Bronchial lymph node (tissue), 1 donor: ENCODE data around the gene HORMAD2.

GRCh38 chr22:28773685-28773949 lies 1.1 kb downstream of the CCDC117 start:
- PRO-cap, result no peak

- PRO-cap, result no peak
Measured at GRCh38 chr22:28792527-28793189, 20.2 kb downstream of the CCDC117 start.

DNA sequence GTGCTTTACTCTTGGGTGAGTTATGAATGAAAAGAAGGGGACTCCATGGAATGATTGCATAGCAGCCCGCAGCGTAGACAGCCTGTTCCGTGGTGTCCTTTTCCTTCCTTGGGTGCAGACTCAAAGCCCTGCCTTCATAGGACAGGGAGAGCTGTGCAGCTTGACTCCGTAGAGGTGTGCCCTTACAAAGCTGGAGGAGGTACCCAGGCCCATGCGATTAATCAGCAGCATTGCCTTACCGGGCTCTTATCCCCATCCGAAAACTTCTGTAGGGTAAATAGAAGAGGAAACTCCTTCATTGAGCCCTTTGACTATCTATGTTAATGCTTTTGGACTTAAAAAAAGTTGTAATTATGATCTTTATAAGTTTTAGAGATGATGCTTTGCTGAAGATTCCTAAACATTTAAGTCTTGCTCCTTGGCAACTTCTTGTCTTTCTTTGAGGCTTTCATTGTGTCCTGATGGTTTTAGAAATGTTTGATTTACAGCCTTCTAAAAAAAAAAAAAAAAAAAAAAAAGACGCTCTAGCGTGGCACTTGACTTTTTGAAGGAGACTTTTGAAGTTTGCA lies 1.8 kb downstream of the ZNRF3 start:
- PRO-cap, result no peak

DNA sequence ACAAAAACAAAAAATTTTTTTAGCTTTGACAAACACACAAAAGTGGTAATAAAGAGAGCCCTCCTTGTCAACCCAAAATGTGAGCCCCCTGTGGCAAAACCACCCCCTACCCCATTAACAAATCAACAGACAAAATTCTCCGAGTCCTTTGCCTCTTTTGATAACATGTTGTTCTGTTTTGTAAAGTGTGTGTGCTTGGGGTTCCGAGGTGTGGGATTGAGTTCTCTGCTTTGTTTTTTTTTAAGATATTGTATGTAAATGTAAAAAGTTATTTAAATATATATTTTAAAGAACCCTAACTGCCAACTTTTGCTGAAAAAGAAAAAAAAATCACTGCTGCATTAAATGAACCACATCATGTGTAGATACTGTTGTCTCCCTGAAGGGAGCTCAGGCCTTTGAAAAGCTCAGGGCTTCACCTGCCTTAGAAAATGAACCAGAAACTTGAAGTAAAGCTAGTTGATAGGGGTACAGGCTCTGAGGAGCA lies 7.9 kb downstream of the C22orf31 start:
- PRO-cap, result no peak

DNA sequence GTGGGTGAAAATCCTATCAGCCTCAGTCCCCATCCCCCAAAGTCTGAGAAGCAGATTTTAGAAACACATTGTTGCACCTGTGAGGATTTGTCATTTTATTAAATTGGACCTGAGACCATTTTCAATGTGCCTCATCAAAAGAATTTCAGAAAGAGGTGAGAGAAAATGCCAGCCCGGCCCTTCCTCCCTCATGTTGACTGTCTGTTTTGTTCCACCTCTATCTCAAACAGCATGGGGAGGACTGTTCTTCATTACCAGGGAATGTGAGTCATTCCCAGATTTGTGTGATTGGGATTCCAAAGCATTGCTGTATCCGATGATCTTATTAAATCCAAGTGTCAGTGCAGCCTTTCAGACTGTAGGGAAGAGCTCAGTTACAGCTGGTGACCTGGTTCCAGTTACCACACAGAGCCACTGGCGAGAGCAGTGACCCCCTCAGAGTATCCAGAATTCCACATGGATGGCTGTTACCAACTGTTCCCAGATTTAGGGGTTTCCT lies 20.7 kb downstream of the KREMEN1 start:
- PRO-cap, result no peak

- PRO-cap, result no peak
Measured at GRCh38 chr22:29117771-29118321, 45.0 kb downstream of the KREMEN1 start.

- PRO-cap, result no peak
Measured at GRCh38 chr22:29141934-29142778, 63.5 kb upstream of the EMID1 start.

GRCh38 chr22:29151912-29152724 lies 53.6 kb upstream of the EMID1 start:
- PRO-cap, result unidirectional peak, plus-strand start at chr22:29152205; unidirectional peak, plus-strand start at chr22:29152522; bidirectional peak, plus-strand start at chr22:29152553, minus-strand start at chr22:29152557

GRCh38 chr22:29313995-29314557 lies 1.4 kb downstream of the RASL10A start:
- PRO-cap, result no peak

DNA sequence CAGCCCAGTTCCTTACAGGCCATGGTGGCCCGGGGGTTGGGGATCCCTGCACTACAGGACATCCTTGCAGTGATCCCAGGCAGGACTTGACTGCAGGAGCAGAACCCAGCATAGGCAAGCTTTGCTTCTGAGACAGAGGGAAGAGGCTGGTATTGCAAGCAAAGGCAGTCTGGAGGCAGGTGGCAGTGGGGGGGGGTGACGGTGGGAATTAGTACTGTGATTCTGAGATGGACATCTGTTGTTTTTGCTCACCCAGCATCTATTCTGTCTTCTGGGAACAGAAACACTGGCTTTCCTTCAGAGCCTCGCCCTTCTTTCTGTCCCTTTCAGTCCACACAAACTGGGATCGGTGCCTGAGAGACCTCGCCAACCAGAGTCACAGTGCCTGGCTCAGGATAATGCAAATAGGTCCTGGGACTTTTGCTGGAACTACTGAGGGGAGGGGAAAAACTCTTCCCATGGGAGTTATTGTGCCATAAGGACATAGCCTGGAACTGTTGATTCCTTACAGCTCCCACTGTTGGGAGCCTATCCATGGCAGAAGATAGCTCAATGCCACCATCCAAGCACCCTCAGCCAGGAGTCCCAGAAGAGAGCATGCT lies 31.2 kb upstream of the RASL10A start:
- PRO-cap, result no peak

- PRO-cap, result no peak
Measured at GRCh38 chr22:29382439-29383112, 5.8 kb downstream of the AP1B1 start.

GRCh38 chr22:29695096-29695574 lies 24.7 kb upstream of the CABP7 start:
- PRO-cap, result no peak

DNA sequence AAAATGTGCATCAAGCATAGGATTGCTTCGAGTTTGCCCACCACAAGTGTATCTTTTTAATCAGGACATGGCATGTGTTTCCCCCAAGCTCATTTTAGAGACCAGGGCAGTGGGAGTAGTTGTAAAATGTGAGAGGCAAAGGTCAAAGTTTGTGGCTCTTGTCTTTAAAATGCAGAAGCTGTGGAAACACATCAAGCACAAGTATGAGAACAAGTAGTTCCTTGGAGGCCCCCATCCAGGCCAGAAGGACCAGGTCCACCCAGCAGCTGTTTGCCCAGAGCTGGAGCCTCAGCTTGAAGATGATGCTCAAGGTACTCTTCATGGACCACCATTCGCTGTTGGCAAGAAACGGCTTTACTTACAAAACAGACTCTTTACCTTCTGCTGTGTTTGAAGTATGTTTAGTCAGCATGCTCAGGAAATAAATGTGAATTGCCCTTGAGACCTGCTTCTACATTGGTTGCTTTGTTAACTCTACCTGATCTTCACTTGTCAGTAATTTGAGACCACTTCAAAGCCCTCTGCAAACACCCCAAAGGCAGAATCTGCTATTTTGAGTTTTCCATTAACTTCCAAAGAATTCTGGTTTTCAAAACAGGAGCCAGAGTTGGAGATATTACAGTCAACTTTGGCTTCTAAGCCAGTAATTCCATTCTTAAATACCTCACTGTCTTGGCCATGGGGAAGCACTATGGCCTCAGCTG lies 2.5 kb downstream of the UQCR10 start:
- PRO-cap, result no peak

GRCh38 chr22:29778755-29779639 lies 11.8 kb downstream of the UQCR10 start:
- PRO-cap, result no peak

DNA sequence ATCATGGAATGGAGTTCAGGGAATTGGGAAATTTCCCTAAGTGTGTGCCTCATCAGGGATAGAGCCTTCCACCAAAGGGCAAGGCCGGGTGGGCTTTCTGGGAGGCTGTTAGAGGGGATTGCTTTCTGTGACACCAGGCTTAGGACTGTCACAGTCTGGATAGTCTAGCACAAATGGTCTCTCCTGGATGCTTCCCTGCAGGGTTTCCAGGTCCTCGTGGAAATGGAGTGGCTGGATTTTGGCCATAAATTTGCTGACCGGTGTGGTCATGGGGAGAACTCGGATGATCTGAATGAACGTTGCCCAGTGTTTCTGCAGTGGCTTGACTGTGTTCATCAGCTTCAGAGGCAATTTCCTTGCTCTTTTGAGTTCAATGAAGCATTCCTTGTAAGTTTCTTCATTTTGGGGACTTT lies 67.1 kb upstream of the HORMAD2 start:
- PRO-cap, result no peak

DNA sequence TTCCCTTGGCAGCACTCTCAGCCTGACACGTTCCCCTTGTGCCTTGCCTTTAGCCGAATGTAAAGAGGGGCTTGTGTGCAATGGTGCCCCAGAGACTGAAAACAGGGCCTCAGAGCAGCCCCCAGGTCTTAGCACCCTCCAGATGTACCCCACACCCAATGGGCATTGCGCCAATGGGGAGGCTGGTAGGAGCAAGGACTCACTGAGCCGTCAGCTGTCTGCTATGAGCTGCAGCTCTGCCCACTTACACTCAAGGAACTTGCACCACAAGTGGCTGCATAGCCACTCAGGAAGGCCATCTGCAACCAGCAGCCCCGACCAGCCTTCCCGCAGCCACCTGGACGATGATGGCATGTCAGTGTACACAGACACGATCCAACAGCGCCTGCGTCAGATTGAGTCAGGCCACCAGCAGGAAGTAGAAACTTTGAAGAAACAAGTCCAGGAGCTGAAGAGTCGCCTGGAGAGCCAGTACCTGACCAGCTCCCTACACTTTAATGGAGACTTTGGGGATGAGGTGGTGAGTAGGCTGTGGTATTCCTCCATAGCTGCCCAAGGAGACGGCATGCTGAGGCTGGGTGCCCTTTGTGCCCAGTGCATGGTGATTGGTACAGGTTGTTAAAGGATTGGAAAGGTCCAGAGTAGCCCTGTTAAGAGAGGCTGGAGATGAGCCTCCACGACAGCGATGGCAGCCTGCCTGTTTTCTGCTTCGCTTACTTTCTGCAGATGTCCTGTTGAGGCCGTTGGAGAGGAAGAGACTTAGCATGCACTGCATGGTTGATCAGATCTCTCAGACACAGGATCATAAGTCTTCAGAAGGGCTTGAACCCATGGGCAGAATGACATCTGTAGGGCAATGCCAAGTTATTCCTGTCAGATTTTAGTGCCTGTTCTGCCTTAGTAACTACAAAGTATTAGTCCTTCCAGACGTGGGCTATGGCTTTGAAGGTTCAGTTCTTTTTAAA lies 59.6 kb upstream of the HORMAD2 start:
- PRO-cap, result no peak

DNA sequence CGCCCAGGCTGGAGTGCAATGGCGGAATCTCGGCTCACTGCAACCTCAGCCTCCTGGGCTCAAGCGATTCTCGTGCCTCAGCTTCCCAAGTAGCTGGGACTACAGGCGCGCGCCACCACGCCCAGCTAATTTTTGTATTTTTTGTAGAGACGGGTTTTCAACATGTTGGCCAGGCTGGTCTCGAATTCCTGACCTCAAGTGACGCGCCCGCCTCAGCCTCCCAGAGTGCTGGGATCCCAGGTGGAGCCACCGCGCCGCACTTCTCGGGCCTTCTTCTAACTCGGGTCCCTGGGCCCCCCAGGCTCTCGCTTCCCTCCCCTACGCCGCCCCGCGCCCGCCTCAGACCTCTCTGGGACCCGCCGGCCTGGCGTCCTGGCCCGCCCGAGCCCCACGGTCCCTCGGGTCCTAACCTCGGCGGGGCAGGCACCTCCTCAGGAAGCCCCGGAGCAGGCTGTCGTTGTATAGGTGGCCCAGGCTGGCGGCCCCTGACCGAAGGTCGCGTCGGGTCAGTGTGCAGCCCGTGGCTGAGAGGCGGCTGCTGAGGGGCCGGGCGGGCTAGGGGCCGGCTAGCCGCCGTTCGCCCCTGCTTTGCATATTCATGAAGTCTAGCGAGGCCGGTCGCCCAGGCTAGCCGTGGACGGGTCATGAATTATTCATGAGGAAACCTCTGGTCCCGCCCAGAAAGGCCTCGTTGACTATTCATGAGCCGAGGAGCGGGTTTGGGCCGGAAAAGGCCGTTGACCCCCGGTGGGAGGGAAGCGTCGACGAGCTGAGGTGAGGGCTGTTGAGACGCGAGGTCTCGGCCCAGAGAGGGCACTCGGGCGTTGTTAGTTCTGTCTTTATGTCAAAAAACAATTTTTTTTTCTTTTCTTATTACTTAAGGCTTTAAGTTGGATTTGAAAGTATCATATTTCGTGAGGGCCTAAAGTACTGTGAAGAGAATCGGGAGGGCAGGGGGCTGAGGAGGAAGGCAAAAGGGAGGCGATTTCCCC lies at the start of gene HORMAD2:
TSS of gene HORMAD2 (plus strand) at position 747 of the 992 bp plus-strand sequence.
- PRO-cap, result no peak

GRCh38 chr22:30182390-30182695 lies 64.2 kb downstream of the LIF start:
- PRO-cap, result no peak

DNA sequence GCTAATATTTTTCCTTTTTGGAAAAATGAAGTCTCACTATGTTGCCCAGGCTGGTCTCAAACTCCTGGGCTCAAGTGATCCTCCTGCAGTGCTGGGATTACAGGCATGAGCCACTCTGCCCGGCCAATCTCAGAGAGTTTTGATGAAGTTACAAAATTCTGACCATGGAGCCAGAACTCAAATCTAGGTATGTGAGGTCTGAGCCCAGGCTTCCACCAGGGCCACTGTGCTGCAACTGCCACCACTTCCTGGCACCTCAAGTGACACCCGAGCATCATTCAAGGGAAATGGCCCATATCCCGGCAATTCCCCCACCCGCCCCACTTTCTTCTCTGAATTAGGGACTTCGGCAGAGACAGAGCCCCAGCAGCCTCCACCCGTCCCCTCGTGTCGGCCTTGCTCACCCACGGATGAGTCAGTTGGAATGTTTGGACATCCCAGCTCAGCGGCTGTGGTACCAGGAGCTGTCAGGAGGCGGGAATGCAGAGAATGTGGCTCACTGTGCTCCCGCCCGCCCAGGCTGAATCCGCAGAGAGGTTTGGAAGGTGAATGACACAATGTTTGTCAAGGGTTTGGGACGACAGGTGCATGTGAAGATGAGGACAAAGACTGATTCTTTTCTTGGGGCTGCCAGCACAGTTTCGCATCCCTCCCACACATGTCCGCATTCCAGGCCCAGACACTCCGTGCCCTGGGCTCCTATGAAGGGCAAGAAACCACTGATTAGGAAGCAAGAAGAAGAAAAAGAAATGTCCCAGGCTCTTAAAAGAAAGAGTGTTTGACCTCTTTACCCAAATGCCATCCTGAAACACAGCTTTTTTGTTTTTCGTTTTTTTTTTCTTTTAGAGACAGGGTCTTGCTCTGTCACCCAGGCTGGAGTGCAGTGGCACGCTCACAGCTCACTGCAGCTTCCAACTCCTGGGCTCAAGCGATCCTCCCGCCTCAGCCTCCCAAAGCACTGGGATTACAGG lies 39.6 kb downstream of the LIF start:
- PRO-cap, result no peak

DNA sequence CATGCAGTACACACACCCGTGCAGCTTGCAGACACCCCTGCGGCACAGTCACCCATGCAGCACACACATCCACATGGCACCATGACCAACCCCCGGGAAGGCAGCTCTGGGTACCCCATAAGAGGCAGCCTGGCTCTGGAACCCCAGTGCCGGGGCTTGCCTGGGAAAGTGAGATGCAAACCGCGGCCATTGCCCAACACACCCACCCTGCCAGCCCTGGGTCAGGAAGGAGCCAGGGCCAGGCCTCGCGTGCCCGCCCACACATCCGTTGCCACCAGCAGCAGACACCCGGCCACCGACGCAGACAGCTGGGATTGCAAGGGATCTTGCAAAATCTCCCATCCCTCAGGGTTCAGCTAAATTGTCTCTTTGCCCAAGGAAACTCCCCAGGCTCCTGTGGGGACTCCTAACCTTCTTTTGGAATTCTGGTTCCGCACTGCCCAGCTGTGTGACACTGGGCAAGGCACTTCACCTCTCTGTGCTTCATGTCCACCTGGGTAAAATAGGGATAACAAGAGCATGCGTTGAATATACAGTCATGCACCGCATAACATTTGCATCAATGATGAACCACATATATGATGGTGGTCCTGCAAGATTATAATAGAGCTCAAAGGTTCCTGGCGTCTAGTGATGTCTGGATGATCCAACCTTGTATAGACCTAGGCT lies 9.8 kb downstream of the CASTOR1 start:
- PRO-cap, result no peak